Epithelial cell of alveolus of lung (primary cell): ENCODE measurements around the genes NOSTRIN, KLHL41, FASTKD1, PPIG and PHOSPHO2.

- RAMPAGE, long total RNA = no peak
- RRBS = no CpG with 5 or more reads among the region's 14 CpGs
Observed at GRCh38 chr2:166375131-166375632, 562 bp downstream of the SCN9A start.

- RAMPAGE, long total RNA = no peak
- RRBS = no CpG with 5 or more reads among the region's 3 CpGs
Observed at GRCh38 chr2:166388324-166388963, 12.7 kb upstream of the SCN9A start.

DNA sequence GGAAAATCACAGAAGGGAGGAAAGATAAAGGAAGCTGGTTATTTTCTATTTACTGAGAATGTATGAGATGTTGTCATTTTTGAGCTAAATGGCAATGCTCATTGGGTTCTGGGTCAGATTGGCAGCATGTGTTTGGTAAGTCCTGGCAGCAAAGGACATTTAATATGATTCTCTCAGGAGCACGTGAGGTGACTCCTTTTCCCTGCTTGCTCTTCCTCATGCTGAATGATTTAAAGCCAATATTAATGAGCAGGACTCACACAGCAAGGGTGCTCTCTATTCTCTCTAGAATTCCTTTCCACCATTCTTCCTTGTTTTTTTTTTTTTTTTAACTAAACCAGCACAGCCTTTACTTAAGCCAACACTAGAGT lies 106.3 kb upstream of the B3GALT1 start:
- RAMPAGE, long total RNA = no peak
- RRBS = no CpG with 5 or more reads among the region's 1 CpG

DNA sequence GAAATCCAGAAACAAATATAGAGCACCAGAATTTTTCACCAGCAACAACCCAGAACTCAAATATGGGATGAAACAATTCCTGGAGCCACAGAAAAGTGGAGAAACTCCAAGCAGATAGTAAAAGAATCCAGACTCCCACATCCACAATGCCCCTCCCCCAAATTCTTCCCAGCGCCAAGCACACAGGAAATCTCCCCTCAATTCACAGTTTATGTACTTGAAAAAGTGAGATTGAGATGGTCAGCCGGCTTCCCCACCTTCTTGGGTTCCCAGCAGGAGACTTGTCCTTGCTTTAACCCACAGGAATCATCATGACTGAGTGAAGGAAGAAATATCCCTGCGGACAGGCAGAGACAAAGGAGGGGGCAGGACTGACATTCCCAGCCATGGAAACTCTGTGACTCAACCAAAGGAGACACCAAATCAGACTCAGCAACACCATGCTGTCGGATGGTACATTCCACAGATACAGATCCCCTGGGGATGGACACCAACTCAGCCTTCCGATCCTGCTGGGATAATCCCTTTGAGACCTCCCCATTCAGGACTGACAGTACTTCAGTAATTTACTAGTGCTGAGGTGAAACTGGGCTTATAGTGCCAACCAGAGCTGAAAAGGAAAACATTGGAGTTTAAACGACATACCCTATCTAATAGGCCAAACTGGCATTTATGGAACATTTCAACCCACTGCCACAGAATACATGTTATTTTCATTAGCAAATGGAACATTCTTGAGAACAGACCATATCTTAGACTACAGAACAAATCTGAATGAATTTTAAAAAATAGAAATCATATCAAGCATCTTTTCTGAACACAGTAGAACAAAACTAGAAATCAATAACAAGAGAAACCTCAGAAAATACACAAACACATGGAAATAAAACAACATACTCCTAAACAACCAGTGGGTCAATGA lies 113.8 kb downstream of the B3GALT1 start:
- RAMPAGE, long total RNA = no peak
- RRBS = no CpG with 5 or more reads among the region's 6 CpGs

DNA sequence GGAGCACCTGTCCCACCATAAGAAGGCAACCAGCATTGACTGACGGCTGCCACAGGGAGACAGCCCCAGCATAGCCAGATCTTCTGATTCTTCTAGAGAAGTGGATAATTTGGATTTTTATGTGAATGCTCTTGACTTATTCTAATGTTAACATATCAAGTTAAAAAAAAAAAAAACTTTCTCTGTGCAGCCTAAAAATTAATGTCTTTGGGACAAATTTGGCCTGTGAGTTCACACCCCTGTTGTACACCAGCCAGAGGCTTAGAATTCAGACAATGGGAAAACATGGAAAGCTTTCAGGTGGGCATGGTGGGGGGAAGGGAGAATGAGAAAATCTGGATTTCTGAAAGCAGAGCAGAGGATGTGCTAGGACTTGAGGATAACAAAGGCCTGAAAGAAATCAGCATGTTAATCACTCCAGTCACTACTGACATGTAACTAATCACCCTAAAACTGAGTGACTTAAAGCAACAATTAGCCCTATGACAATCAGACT lies 163.5 kb downstream of the STK39 start:
- RAMPAGE, long total RNA = no peak
- RRBS = no CpG with 5 or more reads among the region's 1 CpG

- RAMPAGE, long total RNA = no peak
- RRBS = no CpG with 5 or more reads among the region's 2 CpGs
Observed at GRCh38 chr2:168093630-168094129, 153.7 kb downstream of the STK39 start.

GRCh38 chr2:168336622-168337284 lies 89.4 kb upstream of the STK39 start:
- RAMPAGE, long total RNA = no peak
- RRBS = no CpG with 5 or more reads among the region's 10 CpGs

DNA sequence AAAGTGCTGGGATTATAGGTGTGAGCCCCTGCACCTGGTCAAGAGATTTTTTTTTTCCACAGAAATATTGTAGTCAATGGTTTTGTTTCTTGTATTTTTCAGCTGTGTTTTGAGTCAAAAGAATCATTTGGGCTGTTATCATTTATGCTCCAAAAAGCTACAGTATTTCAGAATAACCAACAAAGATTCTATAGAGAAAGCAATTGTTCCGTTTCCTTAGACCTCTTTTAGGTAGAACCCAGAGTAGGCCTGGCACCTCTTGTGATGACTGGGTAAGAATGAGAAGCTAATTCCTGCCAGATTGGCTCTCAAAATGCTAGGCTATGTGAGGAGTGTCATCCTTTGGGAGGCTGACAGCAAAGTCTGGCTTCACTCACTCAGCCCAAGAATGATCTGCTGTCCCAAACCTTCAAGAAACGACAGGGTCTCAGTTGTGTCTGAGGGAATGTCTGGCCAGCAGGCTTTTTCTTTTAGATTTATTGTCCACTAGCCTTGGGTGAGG lies 4.4 kb downstream of the CERS6 start:
- RAMPAGE, long total RNA = no peak
- RRBS = no CpG with 5 or more reads among the region's 2 CpGs

- RAMPAGE, long total RNA = no peak
- RRBS = no CpG with 5 or more reads among the region's 2 CpGs
Observed at GRCh38 chr2:168478062-168478709, 22.1 kb downstream of the CERS6 start.

GRCh38 chr2:168802265-168802763 lies at the start of gene NOSTRIN:
NOSTRIN (plus strand) TSS chr2:168802637.
- RAMPAGE, long total RNA = no peak
- RRBS = no CpG with 5 or more reads among the region's 10 CpGs

- RAMPAGE, long total RNA = no peak
- RRBS = no CpG with 5 or more reads among the region's 6 CpGs
Observed at GRCh38 chr2:169081359-169081998, 12.1 kb downstream of the DHRS9 start.

DNA sequence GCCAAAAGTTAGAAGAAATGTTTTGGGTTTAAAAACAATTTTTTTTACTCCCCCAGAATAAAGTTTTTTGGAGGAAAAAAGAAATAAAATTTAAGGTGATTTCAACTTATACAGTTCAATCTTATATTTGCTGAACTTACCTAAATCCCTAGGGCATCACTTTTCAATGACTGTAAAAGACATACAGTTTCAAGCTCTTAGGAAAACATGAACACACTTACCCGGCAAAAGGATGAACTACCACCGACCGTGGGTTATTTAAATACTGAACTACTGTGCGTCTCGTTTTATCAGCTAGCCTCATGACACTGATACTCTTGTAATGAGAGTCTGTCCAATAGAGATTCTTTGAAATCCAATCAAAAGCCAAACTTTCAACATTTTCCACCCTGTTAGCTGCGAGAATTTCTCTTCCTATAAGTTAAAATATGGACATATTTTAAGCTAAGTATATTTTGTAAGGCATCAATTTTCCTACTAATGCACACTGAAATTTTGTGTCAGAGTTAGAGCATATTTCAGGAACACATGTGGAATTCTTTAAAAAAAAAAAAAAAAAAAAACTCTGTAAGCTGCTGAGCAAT lies 103.4 kb downstream of the LRP2 start:
- RAMPAGE, long total RNA = no peak
- RRBS = no CpG with 5 or more reads among the region's 6 CpGs

- RAMPAGE, long total RNA = no peak
- RRBS = no CpG with 5 or more reads among the region's 16 CpGs
Observed at GRCh38 chr2:169509407-169510466, at the start of gene KLHL41. KLHL41 (plus strand) TSS chr2:169509702.

DNA sequence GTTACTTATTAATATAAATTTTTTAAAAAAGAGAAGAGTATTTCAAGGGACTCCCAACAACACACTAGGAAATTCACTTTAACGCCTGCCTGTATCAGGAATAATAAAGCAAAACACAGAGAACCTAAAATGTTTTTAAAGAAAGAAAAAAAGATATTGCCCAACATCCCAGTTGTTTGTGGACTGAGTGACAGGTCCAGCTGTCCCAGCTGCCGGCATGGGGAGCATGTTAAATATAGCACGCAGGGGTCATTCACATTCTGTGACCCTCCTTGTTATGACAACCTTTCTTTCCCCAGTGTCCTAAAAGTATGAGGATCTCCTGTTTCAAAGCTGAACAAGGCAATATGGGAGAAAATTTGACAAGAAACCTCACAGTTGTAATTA lies 4.4 kb downstream of the KLHL41 start:
- RAMPAGE, long total RNA = no peak
- RRBS = no CpG with 5 or more reads among the region's 3 CpGs

GRCh38 chr2:169573107-169574296 lies at the start of gene FASTKD1:
FASTKD1 (minus strand) TSS chr2:169573865.
- RAMPAGE, long total RNA = no peak
- RRBS = no CpG with 5 or more reads among the region's 40 CpGs

- RAMPAGE, long total RNA = start-site peak on the plus strand at chr2:169584337-169584395, 189 and 62 reads in 2 replicates
- RRBS = 0% methylated on average over 4 of the region's 46 CpGs
Observed at GRCh38 chr2:169584185-169584888, at the start of gene PPIG. PPIG (plus strand) TSS chr2:169584351.

GRCh38 chr2:169694088-169694958 lies at the start of gene PHOSPHO2:
PHOSPHO2 (plus strand) TSS chr2:169694469.
- RAMPAGE, long total RNA = start-site peak on the minus strand at chr2:169694378-169694411, 22 and 36 reads in 2 replicates
- RRBS = 3% methylated on average over 7 of the region's 65 CpGs

GRCh38 chr2:169734546-169735226 lies 1.1 kb downstream of the KLHL23 start:
- RAMPAGE, long total RNA = no peak
- RRBS = no CpG with 5 or more reads among the region's 15 CpGs

DNA sequence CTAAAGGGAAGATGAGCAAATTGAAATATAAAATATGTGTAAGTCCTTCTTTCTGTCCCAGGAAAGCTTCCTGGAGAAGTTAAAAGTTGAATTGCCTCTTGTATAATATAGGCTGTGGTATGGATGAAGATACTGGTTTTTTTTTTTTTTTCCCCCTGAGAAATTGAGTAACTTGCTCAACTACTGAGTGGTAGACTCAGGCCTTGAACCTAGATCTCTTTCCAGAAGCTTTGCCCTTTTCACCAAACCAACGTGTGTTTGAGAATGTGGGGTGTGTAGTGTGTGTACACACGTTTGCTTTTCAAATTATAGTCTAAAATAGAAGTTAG lies 165.4 kb upstream of the MYO3B start:
- RAMPAGE, long total RNA = no peak
- RRBS = no CpG with 5 or more reads among the region's 2 CpGs

- RAMPAGE, long total RNA = no peak
- RRBS = no CpG with 5 or more reads among the region's 6 CpGs
Observed at GRCh38 chr2:170085683-170086449, 92.1 kb upstream of the MYO3B start.